Measurements from ENCODE around the gene EVX1.

- PRO-cap, result no peak
- RAMPAGE, long total RNA, result no peak
- RRBS, result no CpG with 5 or more reads among the region's 27 CpGs
Measured at GRCh38 chr7:27167955-27168782, 2.8 kb upstream of the HOXA9 start.

DNA sequence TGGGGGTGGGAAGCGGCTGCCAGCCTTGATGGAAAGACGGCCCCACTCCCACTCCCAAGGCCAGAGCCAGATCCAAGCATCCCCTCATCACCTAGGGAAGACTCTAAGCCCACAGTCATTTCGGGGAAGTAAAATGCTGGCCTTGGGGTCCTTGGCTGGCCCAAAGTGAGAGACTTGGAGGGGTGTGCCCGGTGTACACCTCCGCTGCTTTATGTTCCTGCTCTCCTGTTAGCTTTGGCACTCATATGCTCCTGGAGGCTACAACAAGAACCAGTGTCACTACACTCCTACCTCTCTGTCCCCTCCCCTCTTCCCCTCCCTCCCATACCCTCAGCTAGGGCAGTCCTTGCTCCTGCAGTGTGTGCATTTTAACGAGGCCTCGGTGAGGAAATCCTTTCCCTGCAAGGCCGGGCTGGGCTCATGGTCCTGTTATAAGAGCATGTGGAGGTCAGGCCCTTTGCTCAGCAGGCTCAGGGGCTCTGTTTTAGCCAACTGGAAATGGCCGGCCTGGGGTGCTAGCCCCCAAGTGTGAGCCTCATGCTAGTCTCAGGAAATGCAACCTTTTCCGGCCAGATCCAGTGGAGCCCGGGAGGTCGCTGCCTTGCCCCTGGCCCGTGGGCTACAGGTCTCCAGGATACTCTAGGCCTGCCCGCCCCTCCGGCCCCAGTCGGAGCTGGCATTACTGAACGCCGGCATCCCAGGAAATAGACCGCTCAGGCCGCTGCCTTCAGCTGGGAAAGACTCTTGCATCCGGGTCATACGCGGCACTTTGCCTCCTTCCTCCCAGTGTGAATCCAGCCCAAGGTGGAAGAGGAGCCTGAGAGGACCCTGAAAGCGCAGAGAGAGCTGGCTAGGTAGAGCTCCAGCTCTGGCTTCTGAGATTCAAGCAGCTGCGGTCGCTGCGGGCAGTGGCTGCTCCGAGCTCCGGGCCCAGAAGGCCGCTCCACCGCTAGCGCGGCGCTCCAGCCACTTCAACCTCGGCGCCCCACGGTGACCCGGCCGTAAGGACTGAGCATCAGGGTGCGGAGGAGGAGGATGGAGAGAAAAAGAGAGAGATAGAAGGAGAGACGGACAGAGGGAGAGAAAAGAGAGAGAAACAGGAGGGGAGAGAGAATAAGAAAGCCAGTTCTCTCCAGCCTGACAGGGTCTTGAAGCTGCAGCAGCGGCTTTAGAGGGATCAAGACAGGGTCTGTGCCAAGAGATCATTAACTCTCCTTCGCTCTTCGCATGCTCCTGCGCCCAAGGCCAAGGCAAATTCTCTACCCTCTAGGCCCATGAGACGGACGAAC, 1.4 kb upstream of the HOXA10 start:
- PRO-cap, result no peak
- RAMPAGE, long total RNA, result no peak
- RRBS, result 37% methylated on average over 22 of the region's 47 CpGs

DNA sequence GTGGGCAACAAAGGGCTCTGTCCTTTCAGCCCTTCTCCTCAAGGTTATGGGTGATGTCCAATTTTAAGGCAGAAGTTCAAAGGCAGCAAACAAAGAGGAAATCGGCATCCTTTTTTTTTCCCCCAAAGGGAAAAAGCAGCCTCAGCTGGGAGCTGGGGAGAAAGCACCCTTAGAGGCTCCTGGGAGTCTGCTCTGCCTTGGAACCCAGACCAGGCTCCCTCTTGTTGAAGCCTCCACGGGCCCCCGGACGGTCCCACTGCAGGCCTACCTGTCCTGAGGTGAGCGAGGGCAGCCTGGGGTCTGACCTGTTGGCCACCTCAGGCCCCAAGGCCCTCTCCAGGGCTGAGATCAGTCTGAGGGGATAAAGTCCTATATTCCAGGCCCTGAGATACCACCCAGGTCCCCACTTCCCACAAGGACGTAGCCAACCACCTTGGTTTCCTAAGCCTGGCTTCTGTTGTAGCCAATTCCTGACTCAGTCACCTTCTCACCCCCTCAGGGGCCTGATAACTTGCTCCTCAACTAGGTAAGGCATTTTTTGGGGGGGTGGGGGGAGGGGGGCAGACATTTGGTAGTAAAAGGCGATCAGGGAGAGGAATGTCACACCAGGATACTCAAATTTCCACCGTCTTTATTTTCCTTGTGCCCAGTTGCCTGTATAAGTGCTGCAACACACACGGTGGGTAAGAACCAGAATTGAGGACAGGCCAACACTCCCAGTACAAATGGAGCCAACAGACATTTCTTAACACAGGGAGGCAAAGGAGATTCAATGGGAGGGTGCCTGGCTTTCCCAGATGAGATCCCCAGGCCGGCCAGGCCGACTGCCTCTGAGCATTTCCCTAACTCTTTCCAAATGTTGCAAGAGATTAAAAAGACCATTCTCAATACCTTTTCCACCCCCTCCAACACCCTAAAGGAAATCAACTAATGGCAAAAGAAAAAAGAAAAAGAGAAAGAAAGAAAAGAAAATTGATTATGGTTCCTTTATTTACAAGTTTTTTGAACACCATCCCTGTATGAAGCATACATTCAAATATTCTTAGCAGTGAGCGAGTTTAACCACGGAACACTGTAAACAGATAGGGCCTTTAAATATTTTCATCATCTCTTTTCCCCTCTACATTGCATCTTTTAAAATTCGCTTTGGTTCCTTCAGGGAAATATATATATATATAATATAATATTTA, 4.1 kb downstream of the HOXA11 start:
- PRO-cap, result no peak
- RAMPAGE, long total RNA, result no peak
- RRBS, result no CpG with 5 or more reads among the region's 14 CpGs

GRCh38 chr7:27182196-27183035, 2.6 kb downstream of the HOXA11 start:
- PRO-cap, result no peak
- RAMPAGE, long total RNA, result no peak
- RRBS, result no CpG with 5 or more reads among the region's 13 CpGs

DNA sequence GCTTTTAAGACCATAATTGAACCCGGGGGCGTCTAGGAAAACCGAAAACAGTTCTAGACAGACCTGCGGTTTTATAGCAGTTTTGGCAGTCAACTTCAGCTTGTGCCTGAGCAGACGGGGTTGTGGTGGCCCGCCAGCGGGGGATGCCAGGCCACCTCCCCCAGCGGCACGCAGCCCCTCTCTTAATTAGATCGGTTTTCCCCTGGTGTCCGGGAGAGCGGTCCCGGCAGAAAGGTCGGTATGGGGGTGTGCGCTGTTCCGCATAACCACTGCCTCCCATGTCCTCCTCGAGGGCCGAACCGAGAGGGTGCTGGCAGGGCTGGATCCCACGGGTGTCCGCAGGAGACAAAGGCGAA, 2.7 kb upstream of the HOXA11 start:
- PRO-cap, result no peak
- RAMPAGE, long total RNA, result no peak
- RRBS, result no CpG with 5 or more reads among the region's 22 CpGs

GRCh38 chr7:27242375-27242913, at the start of gene EVX1:
EVX1 (plus strand) TSS chr7:27242802.
- PRO-cap, result no peak
- RAMPAGE, long total RNA, result no peak
- RRBS, result no CpG with 5 or more reads among the region's 37 CpGs

- PRO-cap, result no peak
- RAMPAGE, long total RNA, result no peak
- RRBS, result no CpG with 5 or more reads among the region's 8 CpGs
Measured at GRCh38 chr7:27244292-27244887, 1.8 kb downstream of the EVX1 start.

DNA sequence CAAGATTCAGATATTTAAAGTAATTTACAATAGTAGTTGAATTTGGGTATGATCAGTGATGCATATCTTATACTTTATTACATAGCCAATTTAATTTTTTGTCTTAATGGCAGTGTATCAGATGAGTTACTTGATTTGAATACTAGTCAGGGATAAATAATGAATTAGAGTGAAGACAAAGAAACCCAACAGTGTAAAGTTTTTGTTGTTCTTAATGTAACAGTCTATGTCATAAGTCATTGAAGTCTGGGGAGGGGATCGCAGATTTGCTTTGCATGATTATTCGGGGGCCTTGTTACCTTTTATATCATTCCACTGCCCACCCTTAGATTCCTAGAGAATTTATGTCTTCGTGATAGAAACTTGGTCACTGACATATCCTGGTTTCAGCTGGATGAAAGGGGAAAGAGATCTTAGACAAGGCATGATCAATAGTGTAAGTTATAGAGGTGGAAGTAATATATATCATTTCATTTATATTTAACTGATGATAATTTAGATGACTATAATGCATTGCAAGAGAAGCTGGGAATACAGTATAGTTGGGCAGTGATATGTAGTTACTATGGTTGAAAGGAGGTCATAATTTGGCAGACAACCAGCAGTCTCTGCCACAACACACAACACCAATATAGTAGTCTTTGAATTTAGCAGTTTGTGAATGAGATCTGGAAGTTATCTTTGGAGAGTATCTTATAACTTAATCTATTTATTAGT, 39.7 kb downstream of the TAX1BP1 start:
- PRO-cap, result no peak
- RAMPAGE, long total RNA, result no peak
- RRBS, result no CpG with 5 or more reads among the region's 3 CpGs

- PRO-cap, result no peak
- RAMPAGE, long total RNA, result no peak
- RRBS, result no CpG with 5 or more reads among the region's 7 CpGs
Measured at GRCh38 chr7:27834206-27834927, 94.4 kb downstream of the TAX1BP1 start.

GRCh38 chr7:28405889-28406175, 6.5 kb upstream of the CREB5 start:
- PRO-cap, result no peak
- RAMPAGE, long total RNA, result no peak
- RRBS, result no CpG with 5 or more reads among the region's 2 CpGs

- PRO-cap, result no peak
- RAMPAGE, long total RNA, result no peak
- RRBS, result no CpG with 5 or more reads among the region's 8 CpGs
Measured at GRCh38 chr7:28432291-28432732, 20.0 kb downstream of the CREB5 start.

GRCh38 chr7:28686438-28686812, 271.7 kb downstream of the TRIL start:
- PRO-cap, result no peak
- RAMPAGE, long total RNA, result no peak
- RRBS, result no CpG with 5 or more reads among the region's 13 CpGs

- PRO-cap, result no peak
- RAMPAGE, long total RNA, result no peak
- RRBS, result no CpG with 5 or more reads among the region's 1 CpG
Measured at GRCh38 chr7:28732627-28732809, 225.6 kb downstream of the TRIL start.

GRCh38 chr7:28754023-28754646, 204.0 kb downstream of the TRIL start:
- PRO-cap, result no peak
- RAMPAGE, long total RNA, result no peak
- RRBS, result no CpG with 5 or more reads among the region's 6 CpGs

DNA sequence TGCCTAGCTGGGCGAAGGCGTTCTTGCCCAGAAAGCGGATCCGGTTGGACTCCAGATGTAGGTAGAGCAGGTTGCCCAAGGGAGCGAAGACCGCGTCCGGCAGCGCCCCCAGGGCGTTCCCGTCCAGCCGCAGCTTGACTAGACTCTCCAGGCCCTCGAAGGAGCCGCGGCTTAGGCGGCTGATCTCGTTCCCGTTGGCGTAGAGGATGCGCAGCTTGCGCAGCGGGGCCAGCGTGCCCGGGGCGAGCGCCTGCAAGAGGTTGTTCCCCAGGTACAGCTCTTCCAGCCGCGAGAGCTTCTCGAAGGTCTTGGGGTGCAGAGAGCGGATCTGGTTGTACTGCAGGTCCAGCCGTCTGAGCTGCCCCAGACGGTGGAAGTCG, 703 bp downstream of the TRIL start:
- PRO-cap, result no peak
- RAMPAGE, long total RNA, result no peak
- RRBS, result 6% methylated on average over 6 of the region's 33 CpGs

DNA sequence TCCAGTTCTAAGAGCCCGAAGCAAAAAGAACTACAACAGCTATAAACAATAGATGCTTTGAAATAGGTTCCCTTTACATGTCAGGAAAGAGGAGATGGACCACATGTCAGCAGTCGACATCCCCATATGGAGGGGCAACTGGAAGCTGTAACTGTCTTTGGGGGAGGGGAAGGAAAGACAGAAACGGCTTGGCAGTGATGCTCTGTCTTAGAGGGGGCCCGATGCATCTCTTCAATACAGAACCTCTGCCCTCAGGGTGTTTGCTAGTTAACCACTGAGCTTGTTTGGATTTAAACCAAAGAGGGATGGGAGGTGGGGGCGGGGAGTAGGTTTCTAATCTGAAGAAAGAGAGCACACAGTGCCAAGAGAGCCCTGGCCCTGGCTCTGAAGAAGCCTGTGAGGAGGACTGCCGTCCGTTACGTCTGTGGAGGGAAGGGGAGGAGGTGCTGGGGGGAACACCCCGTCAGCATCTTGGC, 55.2 kb downstream of the CPVL start:
- PRO-cap, result unidirectional peak, plus-strand start at position 364 of the sequence
- RAMPAGE, long total RNA, result no peak
- RRBS, result no CpG with 5 or more reads among the region's 9 CpGs

DNA sequence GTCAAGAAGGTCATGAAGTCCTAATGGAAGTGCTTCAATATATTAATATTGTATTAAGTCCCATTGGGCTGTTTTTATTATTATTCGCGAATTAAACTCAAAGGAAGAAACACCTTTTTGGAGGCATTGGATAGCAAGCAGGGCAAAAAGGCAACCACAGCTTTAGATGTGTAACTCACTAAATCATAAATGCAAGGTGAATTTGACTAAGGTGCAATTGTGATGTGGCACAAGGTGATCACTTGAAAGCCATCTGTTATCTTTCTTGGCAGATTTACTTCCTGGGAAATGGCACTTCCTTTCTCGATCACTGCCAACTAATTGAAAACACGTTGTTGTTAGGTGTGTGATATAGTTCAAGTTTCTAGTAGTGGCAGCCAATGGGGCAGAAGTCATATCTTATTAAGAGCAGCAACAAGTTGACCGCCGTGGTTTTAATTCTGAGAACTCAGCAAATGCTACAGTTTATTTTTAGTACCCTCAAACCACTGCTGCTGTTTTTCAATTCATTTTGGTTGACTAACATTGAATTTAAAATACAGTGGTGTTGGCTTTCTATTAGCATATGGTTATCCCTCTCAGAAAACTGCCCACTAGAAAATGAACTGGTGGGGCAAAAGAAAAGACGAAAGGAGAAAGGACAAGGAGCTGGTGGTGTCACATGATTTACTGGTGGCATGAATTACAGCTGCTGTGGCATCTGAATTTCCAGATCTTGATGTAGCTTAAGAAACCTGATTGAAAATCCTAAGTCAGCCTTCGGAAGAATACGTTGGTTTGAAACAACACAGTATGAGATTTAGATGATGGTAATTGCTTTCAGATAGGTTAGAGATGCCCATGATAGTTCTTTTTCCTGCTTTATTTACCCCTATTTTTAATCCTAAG, 1.7 kb downstream of the CHN2 start:
- PRO-cap, result no peak
- RAMPAGE, long total RNA, result no peak
- RRBS, result no CpG with 5 or more reads among the region's 9 CpGs

- PRO-cap, result no peak
- RAMPAGE, long total RNA, result no peak
- RRBS, result no CpG with 5 or more reads among the region's 7 CpGs
Measured at GRCh38 chr7:29484169-29484759, 79.4 kb upstream of the PRR15 start.

DNA sequence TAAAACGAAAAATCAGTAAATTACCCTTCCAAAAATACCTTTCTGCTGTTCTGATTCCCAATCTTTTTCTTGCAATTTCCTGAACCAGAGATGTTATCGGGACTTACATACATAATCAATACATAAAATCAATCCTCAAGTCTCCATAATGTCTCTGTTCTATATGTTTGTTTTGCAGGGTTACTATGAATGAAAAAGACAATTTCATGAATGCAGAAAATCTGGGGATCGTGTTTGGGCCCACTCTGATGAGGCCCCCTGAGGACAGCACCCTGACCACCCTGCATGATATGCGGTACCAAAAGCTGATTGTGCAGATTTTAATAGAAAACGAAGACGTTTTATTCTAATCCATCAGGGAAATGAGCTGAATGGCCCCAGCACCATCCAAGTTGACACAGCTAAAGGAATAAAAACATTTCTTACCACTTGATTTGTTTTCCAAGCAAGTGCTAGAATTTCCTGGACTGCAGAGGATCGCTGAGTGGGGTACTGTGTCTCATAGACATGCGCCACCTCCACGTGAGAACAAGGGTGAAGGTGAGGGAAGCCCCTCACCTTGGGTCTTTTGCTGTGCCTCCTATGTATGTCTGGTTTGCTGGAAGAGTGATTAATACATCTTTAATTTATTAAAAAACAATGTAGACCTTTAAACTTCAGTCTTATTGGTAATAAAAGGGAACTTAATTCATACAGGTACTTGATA, 51.1 kb upstream of the PRR15 start:
- PRO-cap, result no peak
- RAMPAGE, long total RNA, result no peak
- RRBS, result no CpG with 5 or more reads among the region's 9 CpGs

- PRO-cap, result no peak
- RAMPAGE, long total RNA, result no peak
- RRBS, result 1% methylated on average over 19 of the region's 59 CpGs
Measured at GRCh38 chr7:29564460-29565488, 1.1 kb downstream of the PRR15 start.

Data from lung (tissue), 4 donors.